B cell (primary cell): Measurements from ENCODE around the gene MYO5C.

DNA sequence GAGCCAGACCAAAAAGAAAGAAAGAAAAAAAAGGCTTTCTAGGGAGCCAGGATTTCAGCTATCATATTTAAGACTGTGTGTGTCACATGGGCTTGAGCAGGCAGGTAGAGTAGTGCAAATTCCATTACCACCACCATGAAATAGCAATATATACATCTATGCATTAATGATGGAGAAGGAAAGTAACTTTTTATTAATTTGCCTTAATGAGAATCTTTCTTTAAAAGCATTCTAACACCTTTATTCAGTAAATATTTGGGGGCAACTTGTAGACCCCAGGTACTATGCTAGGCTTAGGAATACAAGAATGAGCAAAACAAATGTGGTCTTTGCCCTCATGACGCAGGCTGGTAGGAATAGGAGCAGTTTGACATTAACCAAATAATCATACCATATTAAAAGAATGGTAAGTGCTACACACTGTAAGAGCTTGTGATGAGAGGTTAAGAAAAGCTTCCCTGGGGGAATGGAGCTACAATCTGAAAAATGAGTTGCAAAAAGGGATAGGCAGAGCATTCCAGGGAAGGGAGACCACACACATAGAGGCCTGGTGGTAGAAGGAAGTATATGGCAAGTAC, 37.1 kb downstream of the TMOD3 start:
- PRO-cap = no peak
- CAGE, long polyA plus RNA = no peak

DNA sequence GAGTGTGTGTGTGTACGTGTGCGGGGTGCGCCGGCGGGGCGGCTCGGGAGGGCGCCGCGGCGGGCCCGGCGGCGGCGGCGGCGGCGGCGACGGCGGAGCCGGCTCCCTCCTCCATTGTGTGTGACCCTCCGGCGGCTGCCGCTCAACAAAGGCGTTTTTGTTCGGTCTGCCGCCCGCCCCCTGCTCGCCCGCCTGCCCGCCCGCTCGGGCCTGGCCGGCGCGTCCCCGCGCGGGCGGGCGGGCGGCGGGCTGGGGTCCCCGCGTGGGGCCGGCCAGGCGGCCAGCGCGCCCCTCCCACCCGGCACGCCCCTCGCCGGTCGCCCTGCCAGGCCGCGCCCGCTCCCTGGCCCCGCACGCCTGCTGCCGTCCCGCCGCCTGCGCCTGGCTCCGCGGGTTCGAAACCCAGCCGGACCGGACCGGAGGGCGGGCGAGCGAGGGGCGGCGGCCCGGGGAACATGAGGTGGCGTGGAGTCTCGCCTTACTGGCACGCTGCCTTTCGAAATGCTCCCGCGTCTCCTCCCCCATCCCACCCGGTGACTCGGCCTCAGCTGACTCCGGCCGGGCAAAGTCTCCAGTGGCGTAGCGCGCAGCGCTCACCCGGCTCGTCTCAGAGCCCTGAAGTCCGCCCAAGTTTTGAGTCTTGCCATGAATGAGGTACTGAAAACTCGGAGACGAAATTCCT, 501 bp downstream of the MAPK6 start:
- PRO-cap = bidirectional peak, plus-strand start at position 225 of the sequence, minus-strand start at position 122 of the sequence; bidirectional peak, plus-strand start at position 565 of the sequence, minus-strand start at position 483 of the sequence; bidirectional peak, plus-strand start at position 608 of the sequence, minus-strand start at position 635 of the sequence
- CAGE, long polyA plus RNA = no peak

DNA sequence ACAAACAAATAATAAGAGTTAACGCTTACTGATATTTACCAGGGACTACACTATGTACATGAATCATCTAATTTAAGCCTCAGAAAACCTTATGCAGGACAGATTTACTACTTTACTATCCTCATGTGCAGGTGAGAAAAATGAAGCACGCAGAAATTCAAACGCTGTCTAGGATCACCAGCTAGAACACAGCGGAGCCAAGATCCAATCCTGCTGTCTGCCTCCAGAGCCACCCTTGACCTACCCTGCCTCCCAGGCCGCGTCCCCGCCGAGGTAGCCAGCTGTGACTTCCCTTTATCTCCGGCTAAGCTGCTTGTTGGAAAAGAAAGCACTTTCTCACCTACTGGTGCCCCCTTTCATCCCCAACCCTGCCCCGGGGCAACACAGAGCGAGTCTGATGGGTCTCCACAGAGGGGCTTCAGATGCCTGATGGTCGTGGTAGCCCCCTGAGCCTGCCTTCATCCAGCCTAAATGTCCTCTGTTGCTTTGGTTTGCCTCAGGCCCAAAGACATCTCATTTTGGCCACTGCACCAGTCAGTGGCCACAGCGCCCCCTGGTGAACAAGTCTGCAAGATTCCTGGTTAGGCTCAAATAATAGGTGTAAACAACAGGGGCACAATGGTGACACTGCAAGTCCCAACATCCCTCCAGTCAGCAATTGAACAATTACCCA, 27.0 kb upstream of the BCL2L10 start:
- PRO-cap = no peak
- CAGE, long polyA plus RNA = no peak

DNA sequence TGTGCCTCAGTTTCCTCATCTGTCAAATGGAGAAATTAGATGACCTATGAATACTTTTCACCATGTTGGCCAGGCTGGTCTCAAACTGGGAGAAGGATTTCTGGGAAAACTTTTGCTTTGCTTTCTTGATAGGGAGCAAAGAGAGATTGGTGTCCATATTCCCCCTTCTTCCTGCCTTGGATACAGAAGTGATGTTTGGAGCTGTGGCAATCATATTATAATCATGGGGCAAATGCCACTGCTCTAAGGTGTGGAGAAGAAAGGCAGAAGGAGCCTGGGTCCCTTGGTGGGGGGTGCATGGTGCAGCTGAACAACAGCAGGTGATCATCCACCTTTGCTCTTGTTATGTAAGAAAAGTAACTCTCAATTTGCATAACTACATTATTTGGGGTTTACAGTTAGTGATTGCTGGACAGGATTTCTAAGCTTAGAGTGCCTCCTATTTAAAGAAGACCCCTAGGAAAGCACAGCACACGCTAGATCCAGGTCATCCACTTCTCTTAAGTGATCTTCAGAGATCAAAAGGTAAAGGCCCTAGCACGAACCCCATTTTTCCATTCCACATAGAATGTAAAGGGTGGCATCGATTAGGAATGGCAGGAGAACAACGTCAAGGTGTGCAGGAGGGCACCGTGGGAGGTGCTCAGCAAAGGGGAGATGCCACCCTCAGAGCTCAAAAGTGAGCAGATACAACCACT, 12.8 kb downstream of the GNB5 start:
- PRO-cap = bidirectional peak, plus-strand start outside the sequence, minus-strand start at position 567 of the sequence
- CAGE, long polyA plus RNA = no peak

GRCh38 chr15:52179150-52180203, 11.7 kb downstream of the GNB5 start:
- PRO-cap = bidirectional peak, plus-strand start at chr15:52179505, minus-strand start at chr15:52179354; bidirectional peak, plus-strand start at chr15:52179842, minus-strand start at chr15:52179925; bidirectional peak, plus-strand start at chr15:52180073, minus-strand start at chr15:52179986
- CAGE, long polyA plus RNA = no peak

- PRO-cap = unidirectional peak, plus-strand start at chr15:52221133; unidirectional peak, plus-strand start at chr15:52221526
- CAGE, long polyA plus RNA = start-site peak on the plus strand at chr15:52221117-52221221, 19 and 40 reads in 2 replicates
These were observed 29.8 kb upstream of the GNB5 start for GRCh38 chr15:52220863-52221604.

DNA sequence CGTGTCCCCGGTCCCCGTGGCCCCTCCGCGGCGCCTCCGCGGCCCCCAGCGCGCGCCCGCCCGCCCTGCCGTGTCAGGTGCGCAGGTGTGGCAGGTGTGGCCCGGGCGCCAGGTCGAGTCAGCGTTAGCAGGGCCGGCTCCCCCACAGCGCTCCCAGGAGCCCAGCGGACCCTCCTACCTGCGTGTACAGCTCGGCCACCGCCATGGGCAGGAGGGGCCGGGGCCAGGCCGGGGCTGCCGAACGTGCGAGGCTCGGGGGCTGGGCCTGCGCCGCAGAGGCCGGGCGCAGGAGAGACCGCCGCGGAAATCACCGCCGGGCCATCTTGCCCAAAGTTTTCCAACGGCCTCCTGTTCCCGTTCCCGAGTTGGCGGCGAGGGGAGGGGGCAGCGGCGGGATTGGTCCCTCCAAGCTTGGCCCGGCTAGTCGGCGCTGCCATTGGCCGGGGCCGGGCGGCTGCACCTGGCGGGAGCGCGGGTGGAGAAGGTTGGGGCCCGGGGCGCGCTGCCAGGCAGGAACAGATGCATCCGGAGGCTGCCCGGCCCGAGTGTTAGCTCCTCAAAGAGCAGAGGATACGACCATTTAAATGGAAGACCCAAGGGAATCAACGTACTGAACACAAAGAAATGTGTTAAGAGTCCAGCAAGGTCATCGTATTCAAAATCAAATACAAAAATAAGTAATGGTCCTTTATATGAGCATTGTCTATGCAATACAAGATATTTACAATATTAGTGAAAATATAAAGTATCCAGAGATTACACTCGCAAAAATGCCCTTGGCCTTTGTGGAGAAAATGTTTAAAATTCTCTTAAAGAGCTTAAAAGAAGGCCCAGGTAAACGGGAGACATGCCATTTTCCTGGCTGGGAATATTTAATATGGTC, at the start of gene MYO5C:
TSS of gene MYO5C (minus strand) at position 373 of the 883 bp plus-strand sequence.
- PRO-cap = no peak
- CAGE, long polyA plus RNA = no peak

- PRO-cap = bidirectional peak, plus-strand start at chr15:52379674, minus-strand start at chr15:52379523
- CAGE, long polyA plus RNA = no peak
These were observed 83.7 kb upstream of the MYO5C start for GRCh38 chr15:52378925-52380093.

- PRO-cap = bidirectional peak, plus-strand start at chr15:52529245, minus-strand start at chr15:52528880
- CAGE, long polyA plus RNA = no peak
These were observed 464 bp upstream of the MYO5A start for GRCh38 chr15:52529106-52529582.

DNA sequence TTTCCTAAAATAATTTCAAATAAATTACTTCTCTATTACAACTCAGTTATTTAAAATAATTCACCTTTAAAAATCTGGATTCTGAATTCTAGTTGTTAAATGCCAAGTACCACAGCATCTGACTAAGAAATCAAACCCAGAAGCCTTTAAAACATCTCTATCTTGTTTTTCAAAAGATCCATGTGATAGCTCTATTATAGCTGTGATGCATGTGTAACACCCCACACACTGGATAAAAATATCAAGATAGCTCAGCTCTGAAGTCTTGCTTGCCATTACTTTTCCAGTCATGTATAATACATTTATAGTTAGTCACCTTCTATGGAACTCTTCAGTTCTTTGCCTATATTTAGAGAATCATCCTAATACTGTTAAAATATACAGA, 11.6 kb downstream of the ARPP19 start:
- PRO-cap = no peak
- CAGE, long polyA plus RNA = no peak

DNA sequence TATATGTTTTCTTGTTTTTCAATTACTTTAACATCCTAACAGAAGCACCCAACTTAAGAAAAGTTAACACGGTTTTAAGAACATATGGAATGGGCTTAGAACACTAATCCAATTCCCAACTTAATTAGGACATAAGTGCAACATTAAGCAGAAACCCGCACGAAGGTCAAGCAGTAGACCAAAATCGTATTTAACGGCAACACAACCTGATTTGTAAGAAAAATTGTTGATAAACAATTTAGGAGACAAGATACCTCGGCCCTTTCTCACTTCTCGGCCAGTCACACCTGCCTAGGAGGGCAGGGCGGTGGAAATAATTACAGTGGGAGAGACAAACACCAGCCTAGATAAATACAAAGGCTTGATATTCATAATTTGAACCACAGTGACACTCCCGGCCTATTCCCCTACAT, 1.1 kb downstream of the ARPP19 start:
- PRO-cap = no peak
- CAGE, long polyA plus RNA = no peak

DNA sequence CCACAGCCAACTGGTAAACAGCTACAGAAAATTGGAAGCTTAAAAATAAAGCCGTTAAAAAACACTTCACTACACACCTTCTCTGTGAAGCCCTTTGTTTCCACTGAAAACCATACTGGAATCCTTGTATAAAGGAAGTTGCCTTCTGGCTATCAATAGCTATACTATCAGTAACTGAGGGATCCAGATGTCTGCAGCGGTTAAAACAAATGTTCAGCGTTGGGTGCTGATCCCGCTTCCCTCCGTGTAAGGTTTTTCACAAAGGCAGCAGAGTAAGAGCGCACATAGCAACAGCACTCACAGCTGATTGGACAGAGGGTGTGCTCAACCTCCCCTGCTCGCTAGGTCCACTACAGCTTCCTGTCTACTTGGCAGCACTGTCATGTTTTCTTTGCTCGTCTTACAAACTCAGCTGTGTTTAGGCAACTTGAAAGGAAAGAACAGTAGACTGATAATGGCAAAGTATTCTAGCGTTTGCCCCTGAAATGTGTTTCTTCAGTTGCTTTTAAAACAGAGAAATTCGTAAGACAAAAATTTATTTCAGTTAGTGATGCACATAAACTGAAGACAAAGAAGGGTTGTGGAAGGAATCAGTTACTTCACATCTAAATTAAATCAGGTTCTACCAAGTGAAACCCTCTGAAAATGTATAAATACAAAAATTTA, 27.3 kb downstream of the ATOSA start:
- PRO-cap = no peak
- CAGE, long polyA plus RNA = no peak

DNA sequence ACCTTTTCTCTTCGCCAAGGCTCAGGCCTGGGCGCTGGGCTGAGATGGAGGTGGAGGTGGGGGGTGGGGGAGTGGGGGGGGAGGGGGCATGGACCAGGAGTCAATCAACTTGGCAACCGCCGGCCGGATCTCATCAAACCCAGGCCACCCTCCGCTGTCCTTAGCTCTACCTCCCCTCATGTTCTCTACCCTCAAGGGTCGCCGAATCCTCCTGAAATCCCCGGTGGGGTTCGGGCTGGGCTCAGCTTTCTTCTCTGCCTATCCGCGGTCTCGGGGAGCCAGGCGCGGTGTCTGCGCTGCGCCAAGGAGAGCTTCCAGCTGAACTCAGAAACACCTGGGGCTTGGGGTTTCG, 2.6 kb downstream of the ONECUT1 start:
- PRO-cap = no peak
- CAGE, long polyA plus RNA = no peak

DNA sequence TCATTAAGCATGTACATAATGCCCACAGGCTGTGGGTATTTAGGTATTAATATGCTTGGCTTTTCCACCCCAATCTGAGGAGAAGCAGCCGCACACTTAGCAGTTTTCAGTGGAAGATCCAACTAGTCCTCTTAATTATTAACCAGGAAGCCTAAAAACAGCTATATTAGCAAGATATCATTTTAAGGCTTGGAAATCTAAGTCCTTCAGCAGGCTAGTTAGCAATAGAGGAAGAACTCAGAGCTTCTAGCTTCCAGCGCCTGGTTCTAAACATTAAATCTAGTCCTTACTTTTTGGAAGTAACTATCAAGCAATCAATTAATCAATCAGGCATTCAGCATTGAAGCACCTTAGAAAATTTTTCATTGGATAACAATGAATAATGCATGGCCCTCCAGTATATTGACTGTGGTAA, 16.9 kb upstream of the ONECUT1 start:
- PRO-cap = no peak
- CAGE, long polyA plus RNA = no peak

DNA sequence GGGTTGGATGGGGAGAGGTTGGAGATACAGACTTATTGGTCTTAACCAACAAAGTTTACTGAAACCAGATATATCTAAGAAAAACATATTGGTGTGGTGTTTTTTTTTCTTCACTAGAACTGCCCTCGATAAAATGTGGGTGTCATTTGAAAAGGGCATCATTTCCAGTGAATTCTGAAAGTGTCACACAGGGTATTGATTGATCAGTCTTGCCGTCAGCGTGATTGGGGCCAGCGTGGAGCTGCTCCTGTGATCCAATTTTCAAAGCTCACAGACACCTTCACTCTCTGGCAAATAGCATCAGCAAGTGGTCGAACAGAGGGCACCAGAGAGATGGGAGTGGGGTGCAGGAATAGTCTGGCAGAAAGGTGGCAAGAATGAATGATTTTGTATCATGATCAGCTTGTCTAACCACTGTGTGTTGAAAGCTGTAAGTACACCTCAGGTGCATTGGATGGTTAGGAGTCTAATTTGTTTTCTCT, 242.7 kb upstream of the ONECUT1 start:
- PRO-cap = no peak
- CAGE, long polyA plus RNA = no peak

GRCh38 chr15:54015000-54015670, 36.9 kb downstream of the UNC13C start:
- PRO-cap = no peak
- CAGE, long polyA plus RNA = no peak

GRCh38 chr15:54803520-54804028, 393.2 kb downstream of the RSL24D1 start:
- PRO-cap = no peak
- CAGE, long polyA plus RNA = no peak

DNA sequence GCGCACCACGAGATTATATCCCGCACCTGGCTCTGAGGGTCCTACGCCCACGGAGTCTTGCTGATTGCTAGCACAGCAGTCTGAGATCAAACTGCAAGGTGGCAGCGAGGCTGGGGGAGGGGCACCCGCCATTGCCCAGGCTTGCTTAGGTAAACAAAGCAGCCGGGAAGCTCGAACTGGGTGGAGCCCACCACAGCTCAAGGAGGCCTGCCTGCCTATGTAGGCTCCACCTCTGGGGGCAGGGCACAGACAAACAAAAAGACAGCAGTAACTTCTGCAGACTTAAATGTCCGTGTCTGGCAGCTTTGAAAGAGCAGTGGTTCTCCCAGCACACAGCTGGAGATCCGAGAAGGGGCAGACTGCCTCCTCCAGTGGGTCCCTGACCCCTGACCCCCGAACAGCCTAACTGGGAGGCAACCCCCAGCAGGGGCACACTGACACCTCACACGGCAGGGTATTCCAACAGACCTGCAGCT, 132.4 kb downstream of the RSL24D1 start:
- PRO-cap = no peak
- CAGE, long polyA plus RNA = no peak

DNA sequence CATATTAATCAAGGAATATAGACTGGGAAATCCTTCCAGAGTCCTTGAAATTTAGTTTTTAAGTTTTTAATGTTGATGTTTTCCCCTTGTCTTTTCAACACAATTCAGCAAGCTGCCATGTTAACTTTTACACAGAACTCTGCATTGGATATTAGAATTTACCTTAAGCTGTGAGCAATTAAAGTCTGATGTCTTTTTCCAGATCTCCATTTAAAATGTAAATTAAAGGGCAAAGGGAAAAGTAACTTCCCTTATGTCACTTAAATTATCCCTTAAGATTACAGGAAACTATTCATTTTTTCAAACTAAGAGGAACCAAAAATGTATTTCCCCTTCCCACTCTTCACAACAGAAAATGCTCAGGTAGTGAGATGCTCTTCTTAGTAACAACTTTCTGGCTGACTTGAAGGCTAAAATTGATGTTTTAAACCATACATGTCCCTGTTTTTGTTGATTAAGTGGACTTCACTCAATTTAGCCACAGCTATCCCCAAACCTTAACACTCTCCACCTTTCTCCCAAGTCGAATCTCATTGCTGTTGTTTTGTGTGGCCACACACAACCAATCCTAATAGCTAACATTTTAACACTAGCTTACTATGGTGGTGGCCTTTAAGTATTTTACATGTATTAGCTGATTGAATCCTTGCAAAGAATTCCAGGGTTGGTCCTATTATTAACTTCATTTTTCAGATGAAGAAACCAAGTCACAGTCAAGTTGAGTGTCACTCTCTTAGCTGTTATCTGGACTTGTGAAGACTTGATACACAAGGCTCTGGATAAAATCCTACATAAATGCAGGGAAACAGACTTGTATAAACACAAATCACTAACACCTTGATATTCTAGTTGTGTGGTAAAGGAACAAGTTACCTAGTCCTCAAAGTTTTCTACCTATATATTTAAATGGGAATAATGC, 17.5 kb downstream of the RSL24D1 start:
- PRO-cap = no peak
- CAGE, long polyA plus RNA = no peak

GRCh38 chr15:55248828-55249493, 40.7 kb downstream of the RAB27A start:
- PRO-cap = no peak
- CAGE, long polyA plus RNA = no peak